Fibroblast of villous mesenchyme (primary cell): ENCODE measurements around a stretch of chr2.

DNA sequence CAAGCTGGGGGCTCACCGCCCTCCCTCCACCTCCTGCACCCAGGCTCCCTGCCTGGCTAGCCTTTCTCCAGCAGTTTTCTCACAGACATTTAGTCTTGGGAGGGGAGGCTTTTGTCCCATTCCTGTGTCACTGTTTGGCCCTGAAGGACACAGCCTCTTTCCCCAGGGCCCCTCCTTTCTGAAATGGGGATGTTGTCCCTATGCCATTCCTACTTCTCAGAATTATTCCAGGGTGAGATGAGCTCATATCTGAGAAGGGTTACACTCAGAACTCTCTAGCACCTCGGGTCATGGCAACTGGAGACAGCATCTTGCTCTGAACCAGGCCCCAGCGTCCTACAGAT lies 47.3 kb upstream of the MRPL33 start:
- CAGE, long polyA plus RNA = no peak

DNA sequence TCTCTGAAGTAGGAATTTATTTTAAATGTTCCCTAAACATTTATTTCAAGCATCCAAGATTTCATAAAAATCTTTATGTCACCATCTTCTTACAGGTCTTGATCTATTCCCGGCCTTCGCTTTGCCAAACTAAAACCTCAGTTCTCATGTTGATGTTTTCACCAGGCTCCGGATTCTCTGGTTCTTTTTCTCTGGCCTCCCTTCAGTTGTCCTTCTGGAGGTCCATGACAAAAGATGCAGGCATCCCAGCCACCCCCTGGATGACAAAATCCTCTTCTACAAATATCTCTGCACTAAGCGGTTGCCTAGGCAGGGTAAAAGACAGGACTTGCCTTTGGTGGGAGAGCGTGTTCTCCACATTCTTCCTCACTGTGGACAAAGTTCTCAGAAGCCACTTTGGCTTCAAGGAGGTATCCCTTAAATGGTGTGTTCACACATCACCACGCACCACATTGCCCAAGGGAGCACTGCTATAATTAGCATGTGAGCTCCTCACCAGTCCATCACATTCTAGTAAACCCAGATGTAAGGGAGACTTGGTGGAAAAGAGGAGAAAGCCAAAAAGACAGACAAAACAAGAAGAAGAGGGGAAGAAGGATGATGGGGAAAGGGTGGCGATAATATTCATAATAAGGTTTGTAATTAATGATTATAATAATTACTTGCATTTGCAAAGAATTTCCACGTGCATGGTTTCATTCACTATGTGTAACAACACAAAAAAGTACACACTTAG lies 23.6 kb upstream of the MRPL33 start:
- CAGE, long polyA plus RNA = no peak

DNA sequence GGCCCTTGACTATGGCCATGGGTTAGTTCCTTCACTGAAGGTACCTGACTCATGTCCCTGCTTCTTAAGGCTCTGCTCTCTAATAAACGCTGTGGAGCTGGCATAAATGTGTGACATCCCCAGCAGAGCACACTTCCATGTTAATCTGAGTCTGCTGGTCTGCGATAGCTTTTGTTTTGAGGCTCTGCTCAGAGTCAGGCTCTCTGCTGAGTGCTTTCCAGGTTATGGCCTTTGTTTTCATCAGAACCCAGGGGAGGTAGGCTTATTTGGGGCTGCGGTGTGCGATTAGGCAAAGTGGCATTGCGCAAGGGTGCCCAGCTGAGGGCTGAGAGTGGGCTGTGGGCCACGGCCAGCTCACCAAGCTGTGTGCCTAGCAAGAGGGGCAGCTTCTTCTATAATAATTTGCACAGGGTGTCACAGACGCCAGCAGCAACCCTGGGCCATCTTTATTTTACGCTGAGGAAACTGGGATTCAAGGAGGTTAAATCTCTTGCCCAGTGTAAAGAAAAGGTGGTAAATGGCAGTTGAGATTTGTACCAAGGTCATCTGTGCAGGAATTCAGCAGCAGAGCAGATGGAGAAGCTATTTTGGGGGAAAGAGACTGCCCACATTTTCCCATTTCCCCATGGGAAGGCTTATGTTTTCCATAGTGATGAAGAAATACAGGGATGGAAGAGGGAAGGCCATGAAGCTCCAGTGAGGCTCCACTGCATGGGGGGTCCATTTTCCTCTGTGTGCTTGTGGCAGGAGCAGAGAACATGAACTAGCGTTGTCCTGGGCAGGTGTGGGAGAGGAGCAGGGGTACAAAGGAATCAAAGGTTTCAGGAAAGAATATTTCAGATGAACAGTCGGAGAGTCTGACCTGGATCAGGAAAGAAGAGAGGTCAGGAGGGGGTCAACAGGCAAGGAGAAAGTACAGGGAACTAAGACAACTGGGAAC lies 25.7 kb downstream of the MRPL33 start:
- CAGE, long polyA plus RNA = no peak

- CAGE, long polyA plus RNA = no peak
Observed at GRCh38 chr2:27802356-27802986, 31.0 kb downstream of the MRPL33 start.

GRCh38 chr2:27977813-27978528 lies 87.4 kb downstream of the BABAM2 start:
- CAGE, long polyA plus RNA = no peak

DNA sequence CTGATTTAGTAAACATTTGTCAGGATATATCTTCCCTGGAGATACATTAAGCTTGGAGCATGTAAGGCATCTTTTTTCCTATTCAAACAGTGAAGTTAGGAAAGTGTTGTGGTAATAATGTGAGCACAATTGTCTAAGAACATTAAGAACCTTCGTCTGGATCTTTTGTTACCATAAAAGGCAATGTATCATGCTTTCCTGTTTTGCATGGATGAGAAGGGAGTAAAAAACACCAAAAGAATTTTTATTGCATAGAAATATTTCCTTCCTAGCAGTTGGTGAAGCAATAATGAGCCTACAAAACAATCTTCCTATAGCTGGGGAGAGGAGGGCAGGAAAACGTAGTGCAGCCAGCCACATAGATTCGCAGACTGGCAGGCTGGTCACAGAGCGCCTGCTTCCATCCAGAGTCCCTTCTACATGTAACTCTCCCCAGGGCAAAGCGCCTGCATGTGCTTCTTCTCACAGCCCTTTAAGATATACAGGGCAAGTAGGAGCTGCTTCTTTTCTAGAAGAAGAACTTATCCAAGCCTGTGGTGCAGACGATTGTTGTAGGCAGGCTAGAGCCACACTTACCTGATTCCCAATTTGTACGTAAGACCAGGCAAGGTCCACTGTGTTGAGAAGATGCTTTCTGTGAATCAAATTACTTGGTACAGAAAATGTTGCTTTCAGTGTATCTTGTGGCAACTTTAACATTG lies 190.4 kb downstream of the BABAM2 start:
- CAGE, long polyA plus RNA = no peak

DNA sequence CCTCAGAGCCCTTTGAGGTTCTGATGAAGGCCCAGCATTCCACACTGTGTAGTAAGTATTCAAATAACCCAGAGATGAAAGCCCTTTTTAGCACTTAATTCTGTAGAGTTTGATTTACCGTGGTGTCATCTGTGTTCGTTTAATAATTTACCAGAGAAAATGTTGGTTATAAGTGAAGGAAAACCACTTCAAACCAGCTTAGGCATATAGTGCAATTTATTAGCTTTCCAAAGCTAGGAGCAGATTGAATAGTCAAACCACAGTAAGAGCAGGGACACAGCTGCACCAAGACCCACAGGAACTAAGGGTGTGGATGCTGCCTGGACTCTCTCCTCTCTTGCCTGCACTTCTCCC lies 226.7 kb downstream of the BABAM2 start:
- CAGE, long polyA plus RNA = no peak

- CAGE, long polyA plus RNA = no peak
Observed at GRCh38 chr2:28163365-28163959, 229.2 kb upstream of the FOSL2 start.

GRCh38 chr2:28274736-28275736 lies 117.6 kb upstream of the FOSL2 start:
- CAGE, long polyA plus RNA = no peak

DNA sequence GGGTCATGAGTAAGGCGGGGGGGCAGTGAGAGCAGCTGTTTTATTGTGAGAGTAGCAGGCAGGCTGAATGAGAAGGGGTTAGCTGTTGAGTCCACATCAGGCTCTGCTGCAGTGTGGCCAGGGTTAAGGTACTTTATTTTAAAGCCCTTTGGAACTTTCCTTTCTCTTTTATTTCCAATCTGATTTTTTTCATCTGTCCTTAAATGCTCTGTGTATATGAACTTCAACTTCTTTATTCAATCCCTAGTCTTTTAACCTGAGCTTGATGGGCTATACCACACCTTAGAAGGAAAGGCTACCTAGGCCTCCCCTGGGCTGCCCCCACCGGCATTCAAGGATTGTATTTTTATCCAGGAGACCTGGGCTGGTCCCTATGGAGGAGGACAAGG lies 111.8 kb upstream of the FOSL2 start:
- CAGE, long polyA plus RNA = no peak

GRCh38 chr2:28333623-28334250 lies 58.9 kb upstream of the FOSL2 start:
- CAGE, long polyA plus RNA = no peak

DNA sequence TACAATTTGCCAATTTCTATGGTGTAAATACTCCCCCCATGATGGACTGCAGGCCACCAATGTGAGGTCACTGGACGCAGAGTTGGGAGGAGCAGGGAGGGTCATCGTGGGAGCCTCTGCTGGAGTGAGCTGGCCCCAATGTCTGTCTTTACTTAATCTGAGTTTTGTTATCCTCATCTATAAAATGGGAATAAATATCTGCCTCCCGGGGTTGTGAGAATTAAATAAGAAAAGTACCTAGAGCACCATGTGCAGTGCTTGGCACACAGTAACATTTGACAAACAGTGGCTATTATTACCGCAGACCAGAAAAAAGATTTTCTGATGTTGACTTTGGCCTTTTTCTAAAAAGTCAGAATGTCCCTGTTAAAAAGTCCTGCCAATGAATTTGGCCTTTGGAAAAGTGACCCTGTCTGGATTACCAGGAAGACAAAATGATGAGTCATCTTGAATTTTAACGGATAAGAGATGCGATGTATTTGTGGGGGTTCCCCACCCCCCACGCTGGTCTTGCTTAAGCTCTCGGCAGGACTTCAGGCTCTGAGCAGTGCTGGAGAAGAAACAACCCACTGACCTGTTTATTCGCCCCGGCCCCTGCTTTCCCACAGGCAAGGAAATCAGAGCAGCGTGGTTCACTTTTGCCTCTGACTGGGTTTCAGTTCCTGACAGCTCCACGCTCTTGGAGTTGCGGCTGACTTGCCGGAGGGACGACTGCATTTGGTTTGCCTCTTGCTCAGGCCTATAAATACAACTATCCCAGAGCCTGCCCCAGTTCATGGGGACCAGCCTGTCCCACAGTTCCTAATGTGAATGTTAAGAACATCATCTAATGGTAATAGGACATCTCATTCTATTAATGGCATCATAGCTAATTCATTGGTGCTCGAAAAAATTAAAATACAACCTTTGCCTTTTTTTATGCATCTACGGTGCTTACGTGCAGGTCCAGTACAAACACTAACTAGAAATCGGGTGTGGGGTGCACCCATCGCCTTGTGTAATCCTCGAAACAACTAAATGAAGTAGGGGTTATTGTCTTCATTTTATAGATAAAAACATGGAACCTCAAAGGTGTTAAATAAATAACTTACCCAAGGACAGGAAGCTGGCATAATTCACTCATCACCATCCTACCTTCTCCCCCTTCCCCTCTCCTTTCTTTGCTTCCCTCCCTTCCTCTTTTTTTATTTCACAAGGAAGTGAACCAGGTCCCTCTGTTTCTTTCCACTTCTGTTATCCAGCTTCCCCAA lies 50.1 kb upstream of the FOSL2 start:
- CAGE, long polyA plus RNA = no peak

- CAGE, long polyA plus RNA = no peak
Observed at GRCh38 chr2:28347736-28348666, 44.7 kb upstream of the FOSL2 start.

GRCh38 chr2:28389179-28389565 lies 3.5 kb upstream of the FOSL2 start:
- CAGE, long polyA plus RNA = no peak

- CAGE, long polyA plus RNA = no peak
Observed at GRCh38 chr2:28395639-28395973, 2.9 kb downstream of the FOSL2 start.

- CAGE, long polyA plus RNA = no peak
Observed at GRCh38 chr2:28414939-28415838, 22.5 kb downstream of the FOSL2 start.

DNA sequence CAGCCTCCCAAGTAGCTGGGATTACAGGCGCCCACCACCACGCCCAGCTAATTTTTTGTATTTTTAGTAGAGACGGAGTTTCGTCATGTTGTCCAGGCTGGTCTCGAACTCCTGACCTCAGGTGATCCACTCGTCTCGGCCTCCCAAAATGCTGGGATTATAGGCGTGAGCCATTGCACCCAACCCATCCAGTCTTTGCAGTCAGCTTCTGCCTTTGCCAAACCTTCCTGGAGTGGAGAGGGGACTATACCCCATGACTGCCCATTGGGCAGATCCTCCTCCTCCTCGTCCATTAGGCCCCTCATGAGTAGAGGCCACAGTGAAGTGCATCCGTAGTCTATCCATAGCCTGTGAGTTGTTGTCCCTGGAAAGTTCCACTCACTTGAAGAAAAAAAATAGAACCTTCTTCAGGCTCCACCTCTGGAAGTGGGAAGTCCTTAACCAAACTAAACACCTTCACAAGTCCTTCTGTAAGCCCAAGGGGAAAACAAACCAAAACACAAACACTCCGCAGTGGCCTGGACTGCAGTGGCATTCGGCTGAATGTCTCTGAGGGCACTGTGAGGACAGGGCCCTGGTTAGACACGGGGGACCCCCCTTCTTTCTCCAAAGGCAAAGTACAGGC lies 27.8 kb downstream of the FOSL2 start:
- CAGE, long polyA plus RNA = no peak

DNA sequence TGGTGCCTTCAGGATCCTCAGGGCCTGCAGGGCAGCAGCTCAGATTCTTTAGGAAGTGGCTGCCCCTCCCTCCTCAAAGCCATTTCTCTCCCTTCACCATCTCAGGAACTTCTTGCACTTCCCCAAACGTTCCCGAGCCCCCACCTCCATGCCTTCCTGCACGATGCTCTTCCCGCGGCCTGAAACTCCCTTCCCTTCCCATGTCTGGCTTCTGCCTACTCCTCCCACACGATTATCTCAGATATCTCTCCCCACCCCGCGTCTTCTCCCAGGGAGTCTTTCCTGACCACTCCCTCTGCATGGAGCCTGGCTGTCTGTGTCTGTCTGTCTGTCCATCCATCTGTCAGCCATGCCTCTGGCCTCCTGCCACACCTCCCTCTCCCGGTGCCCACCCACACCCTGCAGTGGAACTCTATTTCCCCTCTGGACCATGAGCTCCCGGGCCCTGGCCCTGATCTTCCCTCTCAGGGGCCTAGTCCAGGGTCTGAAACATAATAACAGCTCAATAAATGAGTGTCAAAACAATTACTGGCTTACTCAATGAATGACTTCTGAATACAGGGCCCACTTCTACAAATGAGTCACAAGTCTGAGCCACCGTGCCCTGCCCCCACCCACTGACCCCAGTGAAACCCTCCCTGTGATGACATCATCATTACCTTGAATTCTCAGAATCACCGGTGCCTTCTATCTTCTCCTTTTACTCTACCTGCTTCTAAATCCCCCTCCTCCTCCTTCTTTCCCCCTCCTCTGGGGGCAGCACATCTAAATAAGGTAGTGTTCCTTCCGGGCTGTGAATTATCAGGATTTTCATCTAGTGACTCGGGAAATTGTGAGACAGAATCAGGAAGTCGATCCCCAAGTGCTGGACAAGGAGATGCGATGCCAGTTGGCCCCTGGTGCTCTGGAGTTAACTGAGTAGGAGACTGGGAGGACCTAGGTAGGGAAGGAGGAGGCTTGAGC lies 46.2 kb upstream of the PLB1 start:
- CAGE, long polyA plus RNA = no peak

GRCh38 chr2:28470725-28471002 lies 25.2 kb upstream of the PLB1 start:
- CAGE, long polyA plus RNA = no peak

DNA sequence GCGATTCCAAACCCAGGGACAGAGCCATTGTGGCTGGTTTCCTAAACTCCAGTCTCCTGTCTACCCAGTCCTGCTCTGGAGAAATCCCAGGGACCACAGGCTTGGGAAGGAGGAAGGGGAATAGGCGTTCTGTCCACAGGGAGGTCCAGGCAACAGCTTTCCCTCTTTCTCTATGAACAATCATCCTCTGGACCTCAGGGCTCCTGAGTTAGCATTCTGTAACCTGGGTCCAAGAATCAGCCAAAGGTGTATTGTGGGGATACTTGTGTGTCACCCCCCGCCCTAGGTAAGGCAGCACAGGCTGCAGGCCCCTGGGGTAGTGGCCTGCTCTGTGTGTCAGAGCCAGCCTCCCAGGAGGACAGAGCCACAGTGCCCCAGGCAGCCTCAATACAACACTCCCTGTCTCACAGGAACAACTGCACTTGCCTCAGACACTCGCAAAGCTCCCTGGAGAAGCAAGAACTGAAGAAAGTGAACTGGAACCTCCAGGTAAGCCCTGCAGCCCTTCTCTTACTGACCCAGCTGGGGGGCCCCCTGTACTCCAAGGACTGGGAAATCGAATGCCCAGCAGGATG lies 121.4 kb upstream of the PPP1CB start:
- CAGE, long polyA plus RNA = no peak